Camera-type eye (tissue), 1 donor: ENCODE data around the genes VPS8, EIF4A2 and ADIPOQ.

DNA sequence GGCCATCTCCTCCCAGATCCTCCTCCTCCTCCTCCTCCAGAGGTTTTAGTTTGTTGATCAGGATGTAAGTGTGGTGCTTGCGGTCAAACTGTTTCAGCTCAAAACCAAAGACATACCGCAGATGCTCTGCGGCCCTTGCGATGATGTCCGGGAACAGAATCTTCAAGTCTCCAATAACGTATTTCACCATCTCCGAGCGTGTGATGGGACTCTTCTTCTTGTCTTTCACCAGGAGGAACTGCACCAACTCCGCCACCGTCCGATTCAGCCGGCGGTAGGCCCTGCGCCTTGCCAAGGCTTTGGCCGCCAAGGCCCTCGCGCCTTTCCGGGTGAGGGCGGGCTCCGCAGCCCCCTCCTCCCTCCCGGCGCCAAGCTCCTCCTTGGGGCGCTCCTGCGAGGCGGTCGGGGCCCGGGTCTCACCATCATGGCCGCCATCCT lies 516 bp downstream of the MAGEF1 start:
- RAMPAGE, long total RNA = no peak

- RAMPAGE, long total RNA = no peak
Observed at GRCh38 chr3:184738131-184738618, 26.3 kb upstream of the MAGEF1 start.

DNA sequence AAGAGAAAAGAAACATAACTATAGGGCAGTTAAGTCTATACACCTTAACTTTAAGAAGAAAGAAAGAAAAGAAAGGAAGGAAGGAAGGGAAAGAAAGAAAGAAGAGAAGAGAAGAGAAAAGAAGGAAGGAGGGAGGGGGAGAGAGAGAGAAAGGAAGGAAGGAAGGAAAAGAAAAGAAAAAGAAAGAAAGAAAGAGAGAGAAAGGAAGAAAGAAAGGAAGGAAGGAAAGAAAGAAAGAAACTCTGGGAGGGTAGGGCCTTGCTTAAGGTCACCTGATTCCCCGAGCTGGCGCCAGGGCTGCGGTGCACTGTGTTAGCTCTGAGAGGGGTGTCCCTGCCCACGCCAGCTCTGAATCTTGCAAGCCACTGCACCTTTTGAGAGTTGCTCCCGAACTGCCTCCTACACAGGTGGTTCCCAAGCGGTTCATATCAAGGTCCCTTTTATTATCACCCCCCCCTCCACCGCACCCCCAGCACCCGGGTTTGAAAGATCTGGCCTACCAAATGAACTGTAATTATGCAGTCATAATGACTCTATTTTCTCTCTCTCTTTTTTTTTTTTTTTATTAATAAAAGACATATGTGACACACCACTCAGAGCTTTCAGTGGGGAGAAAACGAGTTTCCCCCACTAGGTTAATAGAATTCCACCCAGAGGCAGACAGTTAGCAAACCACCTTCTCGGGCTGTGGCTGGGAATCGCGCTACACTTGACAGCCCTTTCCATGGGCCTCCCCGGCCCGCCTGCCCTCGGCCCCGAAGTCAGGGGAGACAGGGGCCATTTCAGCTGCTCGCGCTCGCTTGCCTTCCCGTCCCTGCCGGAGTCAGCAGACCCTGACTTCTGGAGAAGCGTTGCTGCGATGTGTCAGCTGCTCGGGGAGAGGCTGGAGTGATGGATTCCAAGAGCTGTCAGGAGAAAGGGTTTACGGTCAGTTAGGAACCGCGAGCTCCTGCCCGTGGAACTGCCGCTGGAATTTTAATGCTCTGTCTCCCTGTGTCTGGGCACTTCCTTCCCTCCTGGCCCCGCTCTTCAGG lies 38.9 kb upstream of the VPS8 start:
- RAMPAGE, long total RNA = no peak

- RAMPAGE, long total RNA = no peak
Observed at GRCh38 chr3:184786683-184786970, 25.3 kb upstream of the VPS8 start.

- RAMPAGE, long total RNA = start-site peak on the plus strand at chr3:184812183-184812193, 161 reads
Observed at GRCh38 chr3:184811670-184812983, at the start of gene VPS8. VPS8 (plus strand) TSS chr3:184812166.

DNA sequence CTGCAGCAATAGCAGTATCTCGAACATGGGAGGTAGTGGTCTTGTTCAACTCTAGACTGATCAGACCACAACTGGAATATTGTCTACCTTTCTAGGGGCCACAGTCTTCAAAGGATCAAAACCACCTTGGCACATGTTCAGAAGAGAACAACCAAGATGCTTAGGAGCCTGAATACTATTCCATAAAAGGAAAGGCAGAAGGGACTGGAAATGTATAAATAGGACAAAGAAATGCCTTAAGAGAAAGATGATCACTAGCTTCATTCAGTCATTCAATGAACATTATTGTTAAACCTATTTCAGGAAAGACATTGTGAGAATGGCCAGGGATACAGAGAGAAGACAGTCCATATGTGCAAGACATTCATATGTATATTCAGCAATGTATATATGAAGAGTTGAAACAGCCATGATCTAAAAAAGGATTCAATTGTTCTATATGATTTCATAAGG lies 2.2 kb downstream of the C3orf70 start:
- RAMPAGE, long total RNA = no peak

DNA sequence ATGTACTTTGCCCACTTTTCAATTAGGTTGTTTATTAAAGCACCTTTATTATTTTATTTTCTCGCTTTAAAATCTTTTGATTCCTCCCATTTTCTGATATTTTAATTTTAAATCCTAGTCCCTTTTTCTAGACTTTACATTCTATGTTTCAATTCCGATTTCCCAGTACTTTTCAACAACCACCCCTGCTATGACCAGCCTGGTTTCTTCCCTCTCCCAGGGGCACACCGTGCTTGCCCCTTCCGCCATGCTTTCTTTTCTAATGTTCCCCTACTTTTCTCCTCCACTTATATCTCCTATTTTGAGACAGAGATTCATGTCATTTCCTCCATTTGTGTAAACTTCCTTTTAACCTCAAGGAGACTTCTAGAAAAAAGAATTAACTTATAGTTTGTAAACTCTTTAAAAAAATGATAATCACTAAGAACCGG lies 38.5 kb upstream of the MAP3K13 start:
- RAMPAGE, long total RNA = no peak

GRCh38 chr3:185712906-185713564 lies 111.8 kb downstream of the IGF2BP2 start:
- RAMPAGE, long total RNA = no peak

GRCh38 chr3:185716615-185717555 lies 108.0 kb downstream of the IGF2BP2 start:
- RAMPAGE, long total RNA = no peak

DNA sequence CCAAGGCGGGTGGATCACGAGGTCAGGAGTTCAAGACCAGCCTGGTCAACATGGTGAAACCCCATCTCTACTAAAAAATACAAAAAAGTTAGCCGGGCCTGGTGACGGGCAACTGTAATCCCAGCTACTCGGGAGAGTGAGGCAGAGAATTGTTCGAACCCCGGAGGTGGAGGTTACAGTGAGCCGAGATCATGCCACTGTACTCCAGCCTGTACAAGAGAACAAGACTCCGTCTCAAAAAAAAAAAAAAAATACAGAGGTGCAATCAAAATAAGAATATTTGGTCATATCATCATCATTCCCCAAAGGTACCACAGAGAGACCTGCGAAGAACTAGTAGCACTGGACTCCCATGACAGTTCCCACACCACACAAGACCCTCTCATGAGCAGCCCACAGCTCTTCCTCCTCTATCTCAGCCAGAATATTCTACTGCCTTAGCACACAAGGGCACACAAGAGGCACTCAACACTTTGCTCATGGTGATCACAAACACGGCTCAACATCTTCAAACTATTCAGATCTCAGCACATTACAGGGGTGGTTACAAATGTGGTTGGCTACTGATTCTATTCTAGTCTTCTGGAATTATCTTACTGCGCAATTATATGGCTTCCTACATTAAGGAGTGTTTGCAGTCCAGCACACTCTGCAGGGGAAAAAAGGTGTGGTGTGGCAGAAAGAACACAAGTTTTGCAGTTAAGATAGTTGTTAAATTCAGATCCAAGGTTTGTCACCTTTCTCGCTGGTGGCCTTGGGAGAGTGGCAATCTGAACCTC lies 32.1 kb downstream of the IGF2BP2 start:
- RAMPAGE, long total RNA = no peak

DNA sequence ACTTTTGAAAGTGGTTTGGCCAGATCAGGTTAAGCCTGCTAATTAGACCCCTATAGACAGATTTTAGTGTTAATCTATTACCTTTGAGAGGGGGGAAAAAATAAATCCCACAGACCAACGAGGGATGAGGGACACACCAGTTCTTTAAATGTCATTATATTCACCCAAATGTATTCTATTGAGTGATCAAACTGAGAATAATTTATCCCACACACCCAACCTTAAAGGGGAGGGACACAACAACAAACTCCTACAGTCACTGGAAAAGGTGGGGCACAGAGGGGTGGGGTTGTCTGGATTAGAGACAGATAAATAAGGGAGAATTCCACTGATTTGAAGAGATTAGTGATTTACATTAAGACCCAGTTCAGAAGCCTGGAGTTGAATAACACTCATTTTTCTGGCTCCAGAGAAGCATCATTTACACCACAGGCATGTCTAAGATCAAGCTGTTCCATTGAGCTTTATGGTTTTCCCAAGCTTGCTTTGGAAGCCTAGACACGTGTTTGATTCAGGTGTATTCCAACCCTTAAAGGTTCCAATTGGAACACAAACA lies 2.5 kb downstream of the TRA2B start:
- RAMPAGE, long total RNA = no peak

DNA sequence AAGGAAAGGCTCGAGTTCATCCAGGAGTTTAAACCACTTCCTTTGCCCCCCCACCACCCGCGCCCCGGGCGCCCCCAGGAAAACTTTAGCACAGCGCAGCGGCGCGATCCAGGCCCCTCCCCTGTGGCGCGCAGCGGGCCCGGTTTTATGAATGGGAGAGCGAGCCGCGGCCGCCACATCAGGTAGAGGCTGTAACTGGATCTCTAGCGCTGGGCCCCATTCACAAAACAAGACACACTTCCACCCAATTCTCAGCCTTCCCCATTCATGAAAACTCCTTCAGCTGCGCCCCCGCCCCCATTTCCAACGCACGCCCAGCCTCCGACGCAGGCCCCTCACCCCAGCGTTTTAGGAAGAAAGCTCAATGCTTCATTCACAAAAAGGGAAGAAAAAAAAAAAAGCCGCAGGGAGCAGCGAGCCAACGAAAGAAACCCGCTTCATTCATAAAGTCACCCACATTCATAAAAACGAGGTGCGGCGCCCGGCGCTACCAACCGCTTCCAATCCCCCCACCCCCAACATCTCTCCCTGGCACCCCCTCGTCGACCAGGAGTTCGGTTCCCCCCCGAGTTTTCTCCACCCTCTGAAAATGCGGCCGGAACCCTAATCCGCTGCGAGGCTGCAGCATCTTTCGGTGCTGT lies 1.2 kb downstream of the ETV5 start:
- RAMPAGE, long total RNA = no peak

DNA sequence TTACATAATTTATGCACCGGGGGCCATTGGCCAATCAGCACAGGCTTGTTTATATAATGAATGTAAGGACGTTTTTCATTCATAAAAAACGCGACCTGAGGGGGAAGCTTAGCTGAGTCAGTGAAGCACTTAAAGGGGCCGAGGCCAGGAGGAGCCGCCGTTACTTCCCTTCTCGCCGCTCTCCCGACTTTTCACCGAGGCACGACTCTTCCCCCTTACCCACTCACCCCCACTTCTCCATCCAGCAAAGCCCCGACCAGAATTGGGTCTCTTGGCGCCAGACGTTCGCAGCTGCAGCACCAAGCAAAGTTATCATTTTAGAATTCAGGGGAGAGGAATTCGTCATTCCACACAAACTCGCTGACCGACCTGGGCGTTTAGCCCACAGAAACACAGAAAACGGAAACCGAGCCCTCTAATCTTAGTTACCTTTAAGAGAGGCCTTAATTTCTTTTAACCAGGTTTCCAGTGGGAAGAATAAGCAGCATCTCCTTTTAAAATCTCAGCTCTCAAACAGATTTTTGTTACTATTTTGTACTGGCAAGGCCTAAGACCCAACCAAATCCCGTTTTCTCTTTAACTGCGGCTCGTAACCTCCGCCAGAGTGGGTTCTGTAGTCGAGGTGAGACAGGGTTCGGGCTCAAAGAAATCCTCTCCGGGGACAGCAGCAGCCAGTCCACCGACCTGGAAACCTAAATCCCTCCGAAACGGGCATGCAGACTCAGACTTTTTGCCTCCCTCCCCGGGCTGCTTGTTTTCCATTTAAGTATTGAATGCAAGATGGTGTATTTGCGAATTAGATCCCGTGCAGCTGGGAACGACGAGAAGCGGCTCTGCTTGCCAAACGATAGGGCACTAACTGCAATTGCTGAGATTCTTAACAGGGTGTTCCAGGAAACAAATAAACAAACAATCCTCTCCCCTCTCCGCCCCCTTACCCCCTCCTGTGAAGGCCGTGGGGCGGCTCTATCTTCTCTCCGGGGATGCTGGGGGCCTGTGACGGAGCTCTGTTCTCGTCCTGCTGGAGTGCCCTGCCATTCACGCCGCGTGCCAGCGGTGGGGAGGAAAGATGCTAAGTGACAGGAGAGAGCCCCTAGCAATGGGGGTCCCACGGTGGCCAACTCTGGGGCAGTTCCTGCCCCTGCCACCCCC lies 818 bp upstream of the ETV5 start:
- RAMPAGE, long total RNA = no peak

DNA sequence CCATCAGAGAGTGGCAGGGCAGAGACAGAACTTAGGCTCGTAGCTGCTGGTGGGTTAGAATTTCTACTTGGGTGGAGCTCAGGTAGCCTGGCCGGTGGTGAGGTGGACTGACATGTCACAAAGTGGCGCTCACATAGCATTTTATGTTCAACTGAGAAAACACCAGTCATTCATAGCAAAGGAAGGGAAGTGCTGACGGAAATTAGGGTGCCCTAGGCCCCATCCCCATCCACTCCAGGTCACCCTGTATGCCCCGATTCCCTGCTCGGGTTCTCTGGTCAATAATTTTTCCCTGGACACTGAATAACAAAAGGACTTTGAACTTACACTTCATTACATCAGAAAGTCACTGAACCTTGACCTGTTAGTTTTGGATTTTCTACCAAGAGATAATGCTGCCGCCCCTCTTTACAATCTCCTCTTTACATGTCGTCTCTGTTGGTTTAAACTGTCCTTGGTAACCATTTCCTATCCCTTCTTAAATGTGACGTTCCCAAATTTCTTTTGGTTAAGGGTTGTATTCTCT lies 13.8 kb upstream of the AHSG start:
- RAMPAGE, long total RNA = no peak

GRCh38 chr3:186741872-186742564 lies 24.9 kb downstream of the KNG1 start:
- RAMPAGE, long total RNA = no peak

GRCh38 chr3:186783493-186784405 lies at the start of gene EIF4A2:
EIF4A2 (plus strand) TSS chr3:186783577.
- RAMPAGE, long total RNA = no peak

GRCh38 chr3:186785486-186786112 lies 2.2 kb downstream of the EIF4A2 start:
- RAMPAGE, long total RNA = no peak

- RAMPAGE, long total RNA = no peak
Observed at GRCh38 chr3:186788136-186788577, 4.8 kb downstream of the EIF4A2 start.

- RAMPAGE, long total RNA = no peak
Observed at GRCh38 chr3:186822101-186822393, 15.8 kb upstream of the RFC4 start.

- RAMPAGE, long total RNA = no peak
Observed at GRCh38 chr3:186842613-186842850, at the start of gene ADIPOQ. ADIPOQ (plus strand) TSS chr3:186842710.